Choroid plexus epithelial cell (primary cell): ENCODE measurements around the gene PFN2.

GRCh38 chr3:148600834-148601432 lies 96.8 kb upstream of the AGTR1 start:
- RRBS = no CpG with 5 or more reads among the region's 3 CpGs

DNA sequence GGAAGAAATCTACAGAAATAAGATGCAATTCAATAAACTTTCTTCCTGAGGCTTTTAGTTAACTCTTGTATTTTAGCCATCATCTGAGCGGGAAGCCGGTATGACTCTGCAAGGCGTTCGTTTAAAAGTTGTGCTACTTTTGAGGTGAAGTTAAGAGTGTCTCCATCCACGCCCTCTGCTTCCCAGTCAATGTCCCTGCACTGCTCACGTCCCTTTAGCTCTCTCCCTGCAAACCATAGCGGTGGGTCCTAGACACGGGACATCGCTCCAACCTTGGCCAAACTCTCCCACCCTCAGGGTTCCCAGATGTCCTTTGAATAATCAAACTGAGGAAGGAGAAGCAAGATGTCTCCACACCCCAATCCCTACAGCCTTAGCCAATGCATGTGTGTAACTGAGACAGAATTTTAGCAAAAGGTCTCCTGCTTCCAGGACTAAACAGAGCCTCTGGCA lies 726 bp downstream of the AGTR1 start:
- RRBS = no CpG with 5 or more reads among the region's 9 CpGs

- RRBS = no CpG with 5 or more reads among the region's 2 CpGs
These were observed 33.8 kb downstream of the AGTR1 start for GRCh38 chr3:148731452-148731953.

- RRBS = no CpG with 5 or more reads among the region's 2 CpGs
These were observed 3.2 kb downstream of the CPB1 start for GRCh38 chr3:148830601-148831361.

GRCh38 chr3:148997607-148998135 lies 6.3 kb downstream of the GYG1 start:
- RRBS = no CpG with 5 or more reads among the region's 1 CpG

- RRBS = no CpG with 5 or more reads among the region's 2 CpGs
These were observed 31.7 kb upstream of the TM4SF4 start for GRCh38 chr3:149442743-149443155.

GRCh38 chr3:149554058-149554584 lies 79.6 kb downstream of the TM4SF4 start:
- RRBS = no CpG with 5 or more reads among the region's 4 CpGs

DNA sequence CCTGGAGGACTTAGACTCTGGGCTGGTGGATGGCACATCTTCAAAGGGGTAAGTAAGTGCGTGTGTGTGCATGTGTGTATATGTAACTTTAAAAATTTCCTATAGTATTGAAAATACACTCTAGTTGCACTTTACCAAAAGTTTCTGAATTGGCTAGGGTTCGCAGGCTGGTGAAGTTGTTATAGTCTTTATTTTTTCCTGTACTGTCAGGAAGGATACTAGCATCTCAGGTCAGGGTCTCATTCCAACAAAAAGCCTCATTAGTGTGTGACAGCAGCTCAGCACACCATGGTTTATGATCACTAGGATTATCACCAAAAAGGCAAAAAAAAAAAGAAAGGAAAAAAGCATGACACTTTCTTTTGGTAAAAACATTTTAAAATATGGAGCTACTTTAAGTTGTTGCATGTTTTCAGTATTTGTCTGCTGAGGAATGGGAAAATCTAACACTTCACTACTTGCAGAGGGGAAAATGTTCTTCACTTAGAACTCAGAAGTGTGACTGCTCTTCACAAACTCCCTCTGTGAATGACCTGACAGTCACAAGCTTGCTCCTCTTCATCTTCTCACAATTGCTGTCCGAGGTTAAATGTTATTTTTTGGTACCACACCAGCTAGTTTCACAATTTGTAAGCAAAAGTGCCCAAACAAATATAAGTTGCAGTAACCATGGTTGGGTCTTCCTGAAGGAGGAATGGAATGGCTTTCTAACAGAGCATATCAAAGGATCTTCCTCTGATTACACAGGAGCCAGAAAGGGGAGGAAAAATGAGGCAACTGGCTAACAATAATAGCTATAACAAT lies 90.8 kb downstream of the WWTR1 start:
- RRBS = no CpG with 5 or more reads among the region's 3 CpGs

- RRBS = no CpG with 5 or more reads among the region's 2 CpGs
These were observed 67.2 kb downstream of the WWTR1 start for GRCh38 chr3:149590643-149591058.

DNA sequence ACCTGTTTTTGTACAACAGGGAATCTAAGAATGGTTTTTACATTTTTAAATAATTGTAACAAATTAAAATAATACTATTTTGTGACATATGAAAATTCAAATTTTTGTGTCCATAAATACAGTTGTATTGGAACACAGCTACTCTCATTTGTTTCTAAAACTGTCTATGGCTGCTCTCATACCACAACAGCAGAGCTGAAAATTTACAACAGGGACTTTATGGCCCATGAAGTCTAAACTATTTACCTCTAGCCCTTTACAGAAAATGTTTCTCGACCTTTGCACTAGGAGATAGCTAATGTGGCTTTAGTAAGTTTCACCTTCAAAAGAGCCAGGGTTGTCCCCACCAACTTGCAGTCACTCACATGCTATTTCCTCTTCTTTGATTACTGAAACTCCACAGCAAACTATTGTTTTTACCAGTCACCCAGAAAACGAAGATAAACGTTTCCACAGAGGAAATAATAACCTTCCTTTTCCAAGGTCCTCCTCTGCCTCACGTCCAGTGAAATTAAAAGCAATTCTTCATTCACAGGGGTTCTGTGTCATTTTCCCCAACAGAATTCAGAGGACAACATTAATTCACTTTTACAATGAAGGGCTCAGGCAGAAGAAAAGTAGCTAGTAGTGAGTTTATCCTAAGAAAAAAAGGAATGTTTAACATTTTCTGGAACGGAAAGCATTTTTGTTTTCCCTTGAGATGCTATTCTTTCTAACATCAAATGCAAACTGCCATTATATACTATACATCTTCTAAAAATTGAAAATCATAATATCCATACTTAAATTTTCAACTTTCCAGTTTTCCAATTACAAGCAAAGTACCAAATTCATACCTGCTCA lies 48.2 kb downstream of the WWTR1 start:
- RRBS = no CpG with 5 or more reads among the region's 5 CpGs

GRCh38 chr3:149612692-149613452 lies 45.0 kb downstream of the WWTR1 start:
- RRBS = no CpG with 5 or more reads among the region's 5 CpGs

GRCh38 chr3:149615917-149616649 lies 41.7 kb downstream of the WWTR1 start:
- RRBS = no CpG with 5 or more reads among the region's 9 CpGs

- RRBS = no CpG with 5 or more reads among the region's 4 CpGs
These were observed 3.9 kb downstream of the RNF13 start for GRCh38 chr3:149816768-149817551.

- RRBS = no CpG with 5 or more reads among the region's 5 CpGs
These were observed 47.5 kb downstream of the RNF13 start for GRCh38 chr3:149860156-149861220.

GRCh38 chr3:149970790-149971884 lies at the start of gene PFN2:
TSS of gene PFN2 (minus strand) at chr3:149970895.
- RRBS = 2% methylated on average over 29 of the region's 132 CpGs

GRCh38 chr3:150451216-150452173 lies 43.4 kb downstream of the TSC22D2 start:
- RRBS = no CpG with 5 or more reads among the region's 3 CpGs

DNA sequence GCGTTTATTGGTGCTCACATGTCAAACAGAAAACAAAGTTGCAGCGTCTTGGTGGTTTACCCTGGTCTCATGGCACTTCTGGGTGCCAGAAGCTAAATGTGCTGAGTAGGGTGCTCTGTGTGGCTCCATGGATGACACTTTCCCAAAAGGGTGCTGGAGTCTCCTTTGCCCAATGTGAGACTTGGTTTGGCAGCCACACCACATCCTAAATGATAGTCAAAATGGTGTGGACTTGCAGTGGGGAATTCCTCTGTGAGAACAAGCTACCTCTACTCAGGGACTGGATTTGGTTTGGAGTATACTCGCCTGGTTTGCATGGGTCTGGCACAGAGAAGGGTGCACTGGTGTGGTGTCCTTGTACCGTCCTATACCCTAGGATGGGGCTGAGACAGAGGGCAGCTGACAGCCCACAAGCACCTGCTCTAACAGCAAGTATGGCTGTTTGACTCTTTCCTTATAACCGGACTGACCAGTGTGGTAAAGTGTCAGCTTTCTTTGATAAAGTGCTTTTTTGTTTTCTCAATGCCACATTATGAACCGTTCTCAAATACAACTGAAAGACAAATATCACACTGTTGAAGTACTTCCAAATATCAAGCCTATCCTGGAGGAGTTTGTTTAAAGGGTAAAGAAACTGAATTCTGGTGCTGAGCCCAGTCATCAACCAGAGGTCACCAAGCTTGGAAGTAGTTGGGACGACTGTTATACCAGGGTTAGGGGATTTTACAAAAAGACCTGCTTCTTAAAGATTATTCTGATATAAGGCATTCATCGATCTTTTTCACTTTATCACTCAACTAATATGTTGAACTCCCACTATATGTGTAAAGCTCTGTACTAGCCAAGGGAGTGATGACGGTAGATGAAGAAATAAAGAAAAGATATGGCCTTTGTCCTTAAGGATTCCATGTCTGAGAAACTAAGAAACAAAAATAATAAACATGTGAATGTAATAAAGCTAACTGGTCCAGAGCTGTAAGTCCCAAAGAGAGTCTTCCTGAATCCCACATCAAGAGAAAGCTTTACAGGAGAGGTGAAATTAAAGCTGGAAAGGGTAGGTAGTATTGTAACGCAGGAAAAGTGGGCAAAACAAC lies 7.3 kb downstream of the SERP1 start:
- RRBS = no CpG with 5 or more reads among the region's 10 CpGs

GRCh38 chr3:150727564-150728345 lies 24.0 kb upstream of the ERICH6 start:
- RRBS = no CpG with 5 or more reads among the region's 15 CpGs

- RRBS = no CpG with 5 or more reads among the region's 7 CpGs
These were observed 67.8 kb upstream of the SIAH2 start for GRCh38 chr3:150830721-150831279.

GRCh38 chr3:151169176-151169617 lies 33.8 kb downstream of the GPR171 start:
- RRBS = no CpG with 5 or more reads among the region's 7 CpGs